Metastatic Breast Carcinoma in the Ovary (tissue), 3 donors: Measurements from ENCODE around the genes ZBTB2 and ESR1.

- PRO-cap, 3 experiments = no peak in any of the 3 experiments
Measured at GRCh38 chr6:150753382-150754261, 111.9 kb upstream of the MTHFD1L start.

DNA sequence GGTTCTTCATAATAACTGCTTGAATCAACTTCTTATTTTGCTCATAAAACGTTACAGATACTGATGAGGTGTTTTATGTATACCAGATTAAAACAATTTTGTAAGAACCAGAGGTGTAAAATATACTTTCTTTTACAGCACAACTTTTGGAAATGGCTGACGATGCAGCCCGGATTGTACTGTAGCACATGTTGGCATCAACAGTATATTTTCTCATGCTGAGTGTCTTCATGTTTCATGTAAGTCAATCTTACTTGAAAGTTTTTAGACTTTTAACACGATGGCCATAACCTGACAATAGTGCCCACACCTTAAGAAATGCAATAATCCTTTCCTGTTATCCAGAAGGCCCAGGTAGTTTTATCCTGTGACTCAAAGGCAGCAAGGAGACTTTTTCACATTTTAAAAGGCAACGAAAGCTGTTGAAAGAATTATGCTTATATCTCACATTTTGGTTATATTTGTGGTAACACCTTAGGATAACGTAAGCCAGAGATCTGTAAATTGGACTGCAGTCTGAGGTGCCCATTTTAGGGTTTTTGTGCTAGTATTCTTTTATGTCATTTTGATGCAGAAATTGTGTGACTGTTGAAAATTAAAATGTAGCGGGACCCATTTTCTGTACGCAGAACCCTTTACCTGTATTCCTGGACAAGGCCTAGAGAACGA lies 24.5 kb upstream of the MTHFD1L start:
- PRO-cap, 3 experiments = no peak in any of the 3 experiments

DNA sequence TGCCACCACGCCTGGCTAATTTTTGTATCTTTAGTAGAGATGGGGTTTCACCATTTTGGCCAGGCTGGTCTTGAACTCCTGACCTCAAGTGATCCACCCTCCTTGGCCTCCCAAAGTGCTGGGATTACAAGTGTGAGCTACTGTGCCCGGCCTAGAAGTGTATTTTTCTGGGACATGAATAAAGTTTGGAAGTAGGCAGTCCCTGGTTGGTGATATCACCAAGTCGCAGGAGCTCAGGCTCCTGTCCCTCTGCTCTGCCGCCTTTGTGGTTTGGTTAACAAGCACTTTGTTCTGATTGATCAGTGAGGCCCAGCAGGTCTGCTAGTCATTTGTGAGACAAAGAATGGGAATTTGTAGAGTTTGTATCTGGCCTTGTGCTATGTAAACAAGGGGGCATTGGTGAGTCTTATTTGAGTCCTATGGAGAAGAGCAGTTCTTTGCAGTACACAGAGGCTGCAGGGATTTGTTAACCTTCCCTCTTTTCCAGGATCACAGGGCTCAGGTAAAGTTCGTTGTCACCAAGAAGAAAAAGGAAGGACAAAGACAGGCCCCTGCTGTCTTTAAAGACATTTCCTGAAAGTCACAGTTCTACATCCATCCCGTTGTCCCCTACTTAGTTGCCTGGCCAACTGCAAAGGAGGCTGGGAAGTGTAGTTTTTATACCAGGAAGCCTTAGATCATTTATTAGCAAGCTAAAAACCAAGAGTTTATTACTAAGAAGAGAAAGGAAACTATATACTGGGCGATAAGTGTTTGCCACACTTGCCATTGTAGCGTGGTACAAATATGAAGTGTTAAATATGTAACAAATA lies 13.1 kb downstream of the MTHFD1L start:
- PRO-cap, 3 experiments = no peak in any of the 3 experiments

DNA sequence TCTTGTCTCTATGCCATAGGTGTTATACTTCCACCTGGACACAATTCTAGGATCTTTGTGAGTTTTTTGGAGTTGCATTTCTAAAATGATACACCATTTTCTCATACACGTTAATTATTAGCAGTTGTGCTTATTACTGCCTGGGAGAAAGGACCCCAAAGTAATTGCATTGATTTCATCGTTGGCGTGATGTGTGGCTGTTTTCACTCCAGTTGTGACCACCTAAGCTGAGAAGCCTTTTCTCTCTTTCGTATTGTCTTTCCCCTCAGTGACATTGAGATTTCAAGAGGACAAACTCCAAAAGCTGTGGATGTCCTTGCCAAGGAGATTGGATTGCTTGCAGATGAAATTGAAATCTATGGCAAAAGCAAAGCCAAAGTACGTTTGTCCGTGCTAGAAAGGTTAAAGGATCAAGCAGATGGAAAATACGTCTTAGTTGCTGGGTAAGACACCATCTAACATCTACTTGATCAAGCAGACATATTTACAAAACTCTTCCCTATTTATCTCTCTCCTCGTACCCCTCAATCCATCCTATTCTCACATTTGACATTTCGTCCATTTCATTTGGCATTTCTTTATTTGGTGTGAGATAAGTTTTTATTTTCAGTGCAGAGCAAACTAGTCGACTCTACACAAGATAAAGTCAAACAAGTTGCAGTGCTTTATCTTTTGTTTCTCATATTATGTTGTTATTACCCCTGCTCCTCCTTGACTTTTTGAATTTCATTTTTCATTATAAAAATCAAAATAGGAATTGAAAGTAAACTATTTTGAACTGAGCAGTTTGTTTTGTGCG lies 60.5 kb downstream of the MTHFD1L start:
- PRO-cap, 3 experiments = peak in 1 of 3 experiments; most common minus-strand start position 217 of the sequence (in 1)

GRCh38 chr6:150993164-150994309 lies 128.0 kb downstream of the MTHFD1L start:
- PRO-cap, 3 experiments = no peak in any of the 3 experiments

DNA sequence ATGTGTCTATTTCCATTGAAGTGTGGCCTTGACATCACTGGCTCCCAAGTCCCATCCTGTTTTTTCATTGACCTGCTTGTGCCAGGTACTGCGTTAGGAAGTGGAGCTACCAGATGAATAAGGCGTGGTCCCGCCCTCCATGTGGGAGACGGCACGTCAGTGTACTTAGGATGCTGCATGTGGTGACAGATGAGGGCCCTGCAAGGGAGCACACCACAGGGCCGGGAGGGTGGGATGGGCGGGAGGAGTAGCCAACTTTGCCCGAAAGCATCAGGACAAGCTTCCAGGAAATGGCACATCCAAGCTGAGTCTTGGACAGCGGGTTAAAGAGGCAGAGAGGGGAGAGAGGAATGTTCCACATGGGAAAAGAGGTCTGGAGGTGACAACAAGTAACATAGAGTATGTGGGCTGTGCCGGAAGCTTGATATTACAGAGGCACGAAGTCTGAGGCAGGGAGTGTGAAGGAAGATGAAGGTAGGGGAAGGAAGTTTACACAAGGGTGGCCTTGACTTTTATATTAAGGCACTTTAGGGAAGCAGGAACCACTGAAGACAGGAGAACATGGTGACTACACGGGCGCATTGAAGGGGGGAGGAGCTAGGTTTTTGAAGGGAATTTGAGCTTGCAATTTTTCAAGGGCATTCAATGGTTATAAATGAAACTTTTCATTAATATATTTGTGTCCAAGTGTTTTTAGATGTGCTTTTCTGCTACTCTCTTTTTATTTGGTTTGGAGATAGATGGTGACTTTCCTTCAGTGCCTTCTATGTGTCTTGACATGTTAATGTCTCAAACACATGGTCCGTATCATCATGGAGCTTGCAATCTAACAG lies 140.7 kb downstream of the MTHFD1L start:
- PRO-cap, 3 experiments = no peak in any of the 3 experiments

DNA sequence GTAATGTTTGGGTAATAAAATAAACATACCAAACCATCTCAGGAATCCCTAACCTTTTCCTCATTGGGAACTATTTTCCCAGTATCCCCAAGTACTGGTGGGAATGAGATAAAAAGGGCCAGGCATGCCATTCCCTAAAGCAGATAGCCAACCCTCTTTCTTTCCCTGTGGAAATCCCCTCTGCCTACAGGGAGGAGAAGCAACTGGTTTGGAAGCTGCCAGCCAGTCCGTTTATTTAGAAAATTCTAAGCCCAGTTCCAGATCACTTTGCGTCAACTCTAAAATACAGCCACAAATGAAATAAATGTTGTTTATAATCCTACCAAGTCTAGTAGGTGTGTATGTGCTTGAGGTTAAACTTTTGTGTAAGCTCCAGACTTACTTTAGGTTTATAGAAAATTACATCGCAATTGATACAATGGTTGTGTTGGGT lies 169.0 kb upstream of the AKAP12 start:
- PRO-cap, 3 experiments = no peak in any of the 3 experiments

DNA sequence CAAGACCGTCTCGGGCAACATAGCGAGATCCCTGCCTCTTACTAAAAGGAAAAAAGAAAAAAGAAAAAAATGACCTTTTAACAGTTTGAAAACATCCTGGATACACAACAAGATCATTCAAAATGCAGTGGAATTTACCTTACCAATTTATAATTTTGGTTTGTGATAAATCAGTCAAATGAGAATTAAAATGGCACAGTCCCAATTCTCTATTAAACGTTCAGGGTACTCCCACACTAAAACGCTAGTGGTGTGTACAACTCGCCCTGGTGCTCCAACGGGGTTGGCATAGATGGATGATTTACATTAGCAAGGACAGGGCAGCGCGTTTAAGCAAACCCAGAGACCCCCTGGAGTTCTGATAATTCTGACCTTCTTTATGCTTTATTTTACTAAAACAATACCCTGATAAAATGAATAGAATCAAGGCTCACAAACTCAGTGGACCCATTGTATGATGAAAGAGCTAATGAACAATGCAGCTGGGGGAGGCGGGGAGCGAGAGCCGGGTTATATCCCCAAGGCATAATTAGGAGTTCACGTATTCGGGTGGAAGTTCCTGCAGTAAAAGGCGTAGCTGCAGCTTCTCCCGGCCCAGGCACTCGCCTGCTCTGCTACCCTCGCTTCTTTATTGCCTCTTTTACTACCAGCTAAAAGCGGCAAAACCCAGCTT lies 2.0 kb downstream of the ZBTB2 start:
- PRO-cap, 3 experiments = peak in 3 of 3 experiments; most common plus-strand start position 542 of the sequence (in 3)

GRCh38 chr6:151391399-151392267 lies at the start of gene ZBTB2:
TSS of gene ZBTB2 (minus strand) at chr6:151391559.
- PRO-cap, 3 experiments = peak in 3 of 3 experiments; most common plus-strand start chr6:151391617 (in 3); most common minus-strand start chr6:151391602 (in 3)

DNA sequence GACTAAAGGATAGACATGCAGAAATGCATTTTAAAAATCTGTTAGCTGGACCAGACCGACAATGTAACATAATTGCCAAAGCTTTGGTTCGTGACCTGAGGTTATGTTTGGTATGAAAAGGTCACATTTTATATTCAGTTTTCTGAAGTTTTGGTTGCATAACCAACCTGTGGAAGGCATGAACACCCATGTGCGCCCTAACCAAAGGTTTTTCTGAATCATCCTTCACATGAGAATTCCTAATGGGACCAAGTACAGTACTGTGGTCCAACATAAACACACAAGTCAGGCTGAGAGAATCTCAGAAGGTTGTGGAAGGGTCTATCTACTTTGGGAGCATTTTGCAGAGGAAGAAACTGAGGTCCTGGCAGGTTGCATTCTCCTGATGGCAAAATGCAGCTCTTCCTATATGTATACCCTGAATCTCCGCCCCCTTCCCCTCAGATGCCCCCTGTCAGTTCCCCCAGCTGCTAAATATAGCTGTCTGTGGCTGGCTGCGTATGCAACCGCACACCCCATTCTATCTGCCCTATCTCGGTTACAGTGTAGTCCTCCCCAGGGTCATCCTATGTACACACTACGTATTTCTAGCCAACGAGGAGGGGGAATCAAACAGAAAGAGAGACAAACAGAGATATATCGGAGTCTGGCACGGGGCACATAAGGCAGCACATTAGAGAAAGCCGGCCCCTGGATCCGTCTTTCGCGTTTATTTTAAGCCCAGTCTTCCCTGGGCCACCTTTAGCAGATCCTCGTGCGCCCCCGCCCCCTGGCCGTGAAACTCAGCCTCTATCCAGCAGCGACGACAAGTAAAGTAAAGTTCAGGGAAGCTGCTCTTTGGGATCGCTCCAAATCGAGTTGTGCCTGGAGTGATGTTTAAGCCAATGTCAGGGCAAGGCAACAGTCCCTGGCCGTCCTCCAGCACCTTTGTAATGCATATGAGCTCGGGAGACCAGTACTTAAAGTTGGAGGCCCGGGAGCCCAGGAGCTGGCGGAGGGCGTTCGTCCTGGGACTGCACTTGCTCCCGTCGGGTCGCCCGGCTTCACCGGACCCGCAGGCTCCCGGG lies at the start of gene ESR1:
ESR1 (plus strand) TSS at position 987 of the 1,067 bp plus-strand sequence.
- PRO-cap, 3 experiments = peak in 3 of 3 experiments; most common plus-strand start position 642 of the sequence (in 2); most common minus-strand start position 384 of the sequence (in 3)

DNA sequence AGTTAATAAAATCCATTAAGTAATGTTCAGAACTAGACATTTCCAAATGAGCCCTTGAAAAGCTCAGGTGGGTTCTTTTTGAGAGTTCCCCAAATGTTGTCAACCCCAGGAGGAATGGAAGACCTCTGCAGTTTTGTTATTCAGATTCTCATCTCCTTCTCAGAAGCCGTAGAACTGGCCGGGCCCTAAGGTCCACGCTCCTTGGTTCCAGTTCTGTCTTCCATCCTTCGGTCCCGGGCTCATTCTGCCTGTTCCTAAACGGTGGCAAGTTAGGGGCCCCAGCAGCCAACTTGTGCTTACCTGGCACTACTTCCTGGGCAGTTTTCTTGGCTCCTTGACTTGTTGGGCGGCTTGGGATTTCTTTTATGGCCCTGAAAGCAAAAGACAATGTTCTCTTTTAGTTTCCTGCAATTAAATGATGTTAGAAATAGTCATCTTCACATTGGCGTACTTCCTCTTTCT lies 6.4 kb downstream of the ESR1 start:
- PRO-cap, 3 experiments = peak in 3 of 3 experiments; most common minus-strand start position 246 of the sequence (in 3)

GRCh38 chr6:151900880-151901681 lies 93.6 kb downstream of the ESR1 start:
- PRO-cap, 3 experiments = peak in 1 of 3 experiments; most common plus-strand start chr6:151901307 (in 1); most common minus-strand start chr6:151901084 (in 1)

DNA sequence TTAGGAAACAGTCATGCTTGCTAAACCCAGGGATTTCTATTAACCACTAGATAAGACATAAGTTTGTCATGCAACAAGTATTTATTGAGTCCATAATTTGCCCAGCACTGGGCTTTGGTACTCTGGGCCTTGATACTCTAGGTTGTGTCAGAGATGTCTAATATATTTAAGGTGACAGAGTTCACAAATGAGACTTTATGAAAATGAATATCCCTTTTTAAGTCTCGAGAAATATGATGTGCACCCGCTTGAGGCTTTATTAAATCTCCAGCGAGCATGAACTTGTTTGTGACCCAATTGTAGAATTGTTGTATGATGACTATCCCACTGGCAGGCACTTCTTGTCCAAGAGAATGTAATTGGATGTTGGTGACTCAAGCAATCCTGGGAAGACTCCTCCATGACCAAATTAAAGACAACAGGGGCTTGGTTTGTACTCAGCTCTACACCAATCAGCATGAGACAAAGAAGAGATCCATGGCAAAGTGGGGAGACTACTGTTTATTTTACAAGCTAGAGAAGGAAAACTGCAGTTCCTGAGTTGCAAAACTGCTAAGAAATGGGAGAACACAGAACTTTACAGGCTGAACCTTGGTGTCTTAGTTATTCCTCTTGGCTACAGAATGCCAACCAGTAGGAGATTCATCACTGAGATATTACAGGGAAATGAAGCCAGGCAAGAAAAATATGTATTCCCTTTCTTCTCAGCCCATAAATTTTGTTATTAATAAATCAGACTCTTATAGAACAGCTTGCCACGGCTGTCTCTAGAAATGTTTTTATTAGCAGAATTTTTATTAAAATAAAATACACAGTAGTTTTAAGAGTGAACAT lies 109.4 kb downstream of the ESR1 start:
- PRO-cap, 3 experiments = no peak in any of the 3 experiments

- PRO-cap, 3 experiments = peak in 3 of 3 experiments; most common plus-strand start chr6:152129942 (in 3); most common minus-strand start chr6:152129692 (in 2)
Measured at GRCh38 chr6:152129596-152130284, 322.3 kb downstream of the ESR1 start.

- PRO-cap, 3 experiments = no peak in any of the 3 experiments
Measured at GRCh38 chr6:152471477-152471828, 165.7 kb downstream of the SYNE1 start.

- PRO-cap, 3 experiments = no peak in any of the 3 experiments
Measured at GRCh38 chr6:152634915-152635114, 2.3 kb downstream of the SYNE1 start.

DNA sequence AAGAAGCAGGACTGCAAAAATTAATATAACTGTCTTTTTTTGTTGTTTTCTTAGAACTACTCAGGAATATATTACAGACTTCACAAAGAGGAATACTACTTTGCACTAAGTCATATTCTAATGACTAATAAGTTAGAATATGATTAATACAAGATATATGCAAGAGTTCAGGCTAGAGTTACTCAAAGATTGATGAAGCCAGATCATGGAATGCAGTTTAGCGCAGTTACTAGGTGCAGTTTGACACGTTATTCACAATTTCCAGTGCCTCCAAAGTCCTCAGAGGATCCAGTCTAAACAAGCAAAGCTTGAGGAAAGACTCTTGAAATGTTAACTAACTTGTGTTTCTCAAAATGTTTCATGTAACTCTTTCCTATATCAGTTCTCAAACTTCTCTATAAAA lies 1.2 kb upstream of the MYCT1 start:
- PRO-cap, 3 experiments = no peak in any of the 3 experiments

DNA sequence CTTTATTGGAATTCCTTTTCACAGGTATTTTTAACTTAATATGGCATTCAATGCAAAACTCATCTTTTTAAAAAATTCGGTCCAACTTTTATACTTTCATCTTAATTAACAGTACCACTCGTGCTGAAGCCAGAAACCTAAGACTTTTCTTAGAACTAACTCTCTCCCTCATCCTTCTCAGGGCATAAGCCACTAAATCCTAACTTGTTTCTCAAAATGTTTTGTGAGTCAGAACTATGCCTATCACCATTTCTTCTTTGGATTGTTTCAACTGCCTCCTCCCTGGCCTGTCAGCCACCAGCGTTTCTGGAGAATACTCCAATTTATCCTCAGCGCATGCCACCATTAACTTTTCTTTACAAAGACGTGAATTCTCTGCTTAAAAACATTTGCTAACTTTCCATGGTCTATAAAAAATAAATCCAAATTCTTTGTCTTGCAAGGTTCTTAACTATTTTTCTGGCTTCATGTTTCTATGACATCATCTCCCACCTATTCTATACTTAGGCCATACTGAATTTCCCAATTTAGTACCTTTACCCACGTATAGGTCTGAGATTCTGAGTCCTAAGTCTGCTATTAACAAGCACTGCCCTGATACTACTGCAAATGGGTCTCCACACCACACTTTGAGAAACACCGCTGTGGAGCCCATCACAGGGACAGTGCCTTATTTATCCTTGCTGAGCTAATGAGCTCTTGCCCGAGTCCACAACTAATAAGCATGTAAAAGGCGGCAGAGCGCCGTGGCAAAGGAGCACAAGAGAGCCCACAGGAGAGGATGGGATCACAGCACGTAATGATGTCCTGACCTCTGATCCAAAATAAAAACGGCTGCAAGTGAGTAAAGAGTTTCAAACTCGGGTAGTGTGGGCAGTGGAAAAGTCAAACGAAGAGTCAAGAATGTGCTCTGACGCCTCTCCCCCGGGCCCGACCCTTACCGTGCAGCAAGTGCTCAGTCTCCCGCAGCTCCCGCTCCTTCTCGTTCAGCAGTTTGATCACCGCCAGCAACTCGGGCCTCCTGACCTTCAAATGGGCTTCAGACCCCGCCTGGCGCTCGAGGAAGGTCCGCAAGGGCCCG lies 683 bp downstream of the MTRF1L start:
- PRO-cap, 3 experiments = peak in 1 of 3 experiments; most common plus-strand start position 857 of the sequence (in 1)

DNA sequence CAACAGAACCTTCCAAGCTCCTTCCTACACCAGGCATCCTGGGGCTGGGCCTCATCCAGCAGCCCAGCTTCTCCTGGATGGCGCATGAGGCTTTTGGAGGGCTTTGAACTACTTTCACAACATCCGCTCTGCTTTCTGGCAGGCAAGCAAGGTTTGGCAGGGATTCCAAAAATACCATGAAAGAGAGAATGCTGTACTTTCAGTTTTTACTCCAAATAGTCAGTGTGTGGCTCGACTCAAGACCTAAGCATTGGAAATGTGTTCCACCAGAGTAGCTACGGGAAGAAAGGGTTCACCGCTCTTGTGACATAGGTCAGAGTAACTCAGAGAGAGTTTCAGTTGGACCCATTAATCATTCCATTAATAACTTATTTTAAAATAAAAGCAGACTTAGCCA lies 125.4 kb downstream of the OPRM1 start:
- PRO-cap, 3 experiments = no peak in any of the 3 experiments

DNA sequence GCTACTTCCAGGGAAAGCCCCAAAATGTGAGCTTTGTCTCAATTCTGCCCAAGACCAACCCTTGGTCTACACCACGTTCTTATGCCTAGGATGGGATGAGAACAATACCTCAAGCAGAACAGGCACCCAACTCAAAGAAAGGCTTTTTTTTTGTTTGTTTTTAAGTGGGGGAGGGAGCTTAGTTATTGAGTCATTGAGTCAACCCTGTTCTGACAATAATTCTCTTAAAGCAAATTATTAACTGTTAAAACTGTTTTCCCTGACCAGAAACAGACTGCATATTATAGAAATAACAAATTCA lies 106.9 kb downstream of the IPCEF1 start:
- PRO-cap, 3 experiments = no peak in any of the 3 experiments